Pericardium fibroblast (primary cell): Measurements from ENCODE around the gene SKOR2.

- RAMPAGE, long total RNA, result no peak
Observed at GRCh38 chr18:36960882-36961502, 132.1 kb downstream of the KIAA1328 start.

- RAMPAGE, long total RNA, result no peak
Observed at GRCh38 chr18:37485146-37485985, 80.2 kb downstream of the CELF4 start.

DNA sequence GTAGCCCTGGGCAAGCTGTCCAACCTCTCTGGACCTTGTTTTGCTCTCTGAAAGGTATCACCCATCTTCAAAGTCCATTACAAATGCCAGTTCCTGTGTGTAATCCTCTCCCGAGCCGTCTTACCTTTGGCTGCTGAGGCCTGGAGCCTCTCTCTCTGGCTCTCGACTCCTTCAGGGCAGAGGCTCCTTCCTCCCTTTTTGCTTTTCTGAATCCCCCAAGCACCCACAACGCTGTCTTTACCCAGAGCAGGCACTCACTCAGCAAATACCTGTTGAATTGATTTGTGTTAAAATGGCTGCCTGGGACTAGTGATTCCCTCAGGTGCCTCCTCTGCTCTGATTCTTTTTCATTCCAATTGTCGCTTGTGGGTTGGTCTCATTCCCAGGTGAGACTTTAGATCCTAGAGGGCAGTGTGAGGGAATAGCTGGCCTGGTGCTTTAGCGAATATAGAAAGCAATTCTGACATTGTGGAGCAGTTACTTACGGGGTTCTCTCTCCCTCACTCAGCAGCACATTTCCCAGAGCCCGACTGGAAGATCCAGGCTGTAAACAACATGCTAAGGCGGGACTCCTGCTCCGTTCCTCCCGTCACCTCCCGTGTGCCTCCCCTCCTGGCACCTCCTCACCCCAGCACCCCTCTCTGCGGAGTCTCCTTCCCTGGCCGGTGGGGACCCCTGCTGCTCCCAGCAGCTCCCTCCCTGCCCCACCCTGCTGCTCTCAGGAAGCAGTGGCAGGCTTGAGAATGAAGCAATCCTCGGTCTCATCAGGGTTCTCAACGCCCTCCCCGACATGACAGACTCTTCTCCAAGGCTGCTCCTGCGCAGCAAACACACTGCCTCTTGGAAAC, 27.1 kb downstream of the CELF4 start:
- RAMPAGE, long total RNA, result no peak

DNA sequence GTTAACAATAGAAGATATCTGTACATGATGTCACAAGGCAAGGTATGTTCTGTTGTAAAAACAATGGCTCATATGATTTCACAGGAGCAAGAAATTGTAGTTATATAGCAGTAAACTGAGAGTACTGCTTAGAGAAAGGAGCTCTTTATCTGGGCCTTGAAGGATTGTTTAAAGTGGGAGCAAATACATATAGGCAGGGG, 1159.8 kb upstream of the CELF4 start:
- RAMPAGE, long total RNA, result no peak

- RAMPAGE, long total RNA, result no peak
Observed at GRCh38 chr18:39648158-39648515, 2082.5 kb upstream of the CELF4 start.

GRCh38 chr18:41631967-41632553, 323.0 kb upstream of the PIK3C3 start:
- RAMPAGE, long total RNA, result no peak

DNA sequence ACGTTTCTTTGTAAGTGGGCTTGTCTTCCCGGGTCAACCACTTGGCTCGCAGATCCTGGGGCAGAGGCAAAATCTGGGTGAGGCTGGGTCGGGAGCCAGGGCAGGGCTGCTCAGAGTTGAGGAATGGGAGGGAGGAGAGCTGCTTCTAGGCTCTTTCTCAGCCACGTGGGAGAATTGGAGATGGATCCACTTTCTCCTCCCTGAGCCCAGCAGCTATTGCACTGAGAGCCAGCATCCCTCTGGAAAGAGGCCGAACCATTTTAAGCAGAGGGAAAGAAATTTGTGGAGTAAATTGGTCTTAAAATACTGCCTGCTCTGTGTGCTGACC, 344.2 kb downstream of the PIK3C3 start:
- RAMPAGE, long total RNA, result no peak

- RAMPAGE, long total RNA, result no peak
Observed at GRCh38 chr18:44507377-44508339, 173.0 kb upstream of the SETBP1 start.

GRCh38 chr18:44679903-44680743, 565 bp upstream of the SETBP1 start:
- RAMPAGE, long total RNA, result no peak

DNA sequence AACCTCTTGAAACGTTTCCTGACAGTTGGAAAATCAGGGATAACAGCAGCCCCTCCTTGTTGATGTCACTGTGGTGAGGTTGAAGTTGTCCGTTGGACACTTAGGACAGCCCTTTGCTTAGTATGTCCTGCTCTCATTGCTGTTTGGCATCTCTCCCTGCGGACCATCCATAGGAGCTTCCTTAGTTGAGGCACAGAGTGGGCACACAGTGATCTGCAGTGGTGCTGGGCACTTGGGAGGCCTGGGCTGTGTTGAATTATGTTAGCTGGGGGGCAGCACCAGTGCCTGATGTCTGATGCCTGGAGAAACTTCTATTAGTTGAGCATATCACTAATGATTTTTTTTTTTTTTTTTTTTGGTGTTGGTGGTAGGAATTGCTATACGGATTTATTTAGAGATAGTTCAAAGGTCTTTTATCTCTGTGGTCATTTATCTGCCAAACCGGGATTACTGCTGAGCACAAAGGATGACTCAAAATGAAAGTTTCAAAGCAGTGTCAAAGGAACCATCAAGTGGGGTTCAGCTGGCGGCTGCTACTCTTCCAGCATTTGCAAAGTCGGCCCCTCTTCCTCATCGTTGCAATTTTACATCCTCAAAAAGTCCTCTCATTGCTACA, 28.9 kb downstream of the SETBP1 start:
- RAMPAGE, long total RNA, result no peak

- RAMPAGE, long total RNA, result no peak
Observed at GRCh38 chr18:44719475-44720037, 38.9 kb downstream of the SETBP1 start.

DNA sequence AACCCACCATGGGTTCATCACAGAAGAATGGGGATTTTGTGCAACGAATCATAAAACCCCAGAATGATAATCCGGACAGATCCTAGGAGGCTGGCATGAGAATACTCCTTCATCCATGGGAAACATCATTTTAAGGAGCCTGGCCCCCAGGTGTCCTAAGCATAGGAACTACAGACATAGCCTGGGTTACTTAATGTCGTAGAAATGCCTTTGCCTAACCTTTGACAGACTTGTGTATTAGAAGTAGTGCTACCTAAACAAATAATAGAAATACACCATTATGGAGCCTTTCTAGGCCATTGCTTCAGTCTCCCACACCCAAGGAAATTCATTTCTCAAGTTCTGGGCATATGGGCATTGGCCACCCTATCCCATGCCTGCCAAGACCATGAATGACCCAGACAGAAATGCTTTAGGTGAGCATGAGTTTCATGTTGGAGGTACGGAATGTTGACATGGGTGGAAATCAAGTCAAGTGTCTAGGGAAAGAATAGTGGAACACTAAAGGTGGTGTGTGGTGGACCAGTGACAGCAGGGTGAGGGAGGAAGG, 72.6 kb downstream of the SETBP1 start:
- RAMPAGE, long total RNA, result no peak

DNA sequence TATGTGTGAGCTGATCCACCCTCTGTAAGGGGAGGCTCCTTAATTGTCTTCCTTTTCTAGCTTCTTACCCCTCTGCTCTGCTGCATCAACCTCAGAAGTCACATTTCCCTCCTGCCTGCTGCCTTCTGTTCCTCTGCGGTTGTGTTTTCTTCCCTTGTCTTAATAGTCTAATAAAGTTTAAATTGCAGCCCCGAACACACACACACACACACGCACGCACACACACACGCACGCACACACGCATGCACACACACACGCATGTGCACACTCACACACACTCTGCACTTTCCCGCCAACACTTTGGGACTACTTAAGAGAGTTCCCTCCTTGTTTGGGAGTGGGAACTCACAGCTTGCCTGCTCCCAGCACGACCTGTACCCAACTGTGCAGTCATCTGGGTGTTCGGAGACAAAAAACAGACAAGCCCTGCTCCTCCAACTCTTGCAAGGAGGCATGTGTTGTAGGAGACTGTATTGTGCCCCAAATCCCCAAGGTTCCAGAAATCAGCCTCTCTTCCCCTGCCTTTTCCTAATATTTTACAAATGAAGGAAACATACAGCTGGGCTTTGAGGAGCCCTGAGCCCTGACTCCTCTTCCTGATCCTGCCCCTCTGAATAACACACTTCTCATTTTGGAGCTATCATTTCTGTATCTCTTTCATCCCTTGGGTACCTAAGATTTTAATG, 99.2 kb downstream of the SETBP1 start:
- RAMPAGE, long total RNA, result no peak

DNA sequence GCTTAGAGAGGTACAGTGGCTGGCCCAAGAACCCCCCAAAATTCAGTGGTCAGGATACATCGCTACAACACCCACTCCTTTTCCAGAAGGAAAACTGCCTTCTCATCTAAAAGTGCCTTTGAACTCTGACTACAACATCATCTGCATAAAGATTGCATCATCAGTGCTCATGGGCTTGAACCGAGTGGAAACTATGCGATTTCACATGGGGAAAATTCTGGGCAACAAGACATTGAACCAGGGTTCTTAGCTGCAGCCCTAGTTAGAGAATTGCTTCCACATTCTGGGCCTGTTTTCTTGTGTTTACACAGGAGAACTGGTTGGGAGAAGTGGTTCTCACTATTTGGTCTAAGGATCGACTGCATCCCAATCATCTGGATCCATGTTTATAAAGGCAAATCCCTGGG, 294.5 kb upstream of the SLC14A2 start:
- RAMPAGE, long total RNA, result no peak

DNA sequence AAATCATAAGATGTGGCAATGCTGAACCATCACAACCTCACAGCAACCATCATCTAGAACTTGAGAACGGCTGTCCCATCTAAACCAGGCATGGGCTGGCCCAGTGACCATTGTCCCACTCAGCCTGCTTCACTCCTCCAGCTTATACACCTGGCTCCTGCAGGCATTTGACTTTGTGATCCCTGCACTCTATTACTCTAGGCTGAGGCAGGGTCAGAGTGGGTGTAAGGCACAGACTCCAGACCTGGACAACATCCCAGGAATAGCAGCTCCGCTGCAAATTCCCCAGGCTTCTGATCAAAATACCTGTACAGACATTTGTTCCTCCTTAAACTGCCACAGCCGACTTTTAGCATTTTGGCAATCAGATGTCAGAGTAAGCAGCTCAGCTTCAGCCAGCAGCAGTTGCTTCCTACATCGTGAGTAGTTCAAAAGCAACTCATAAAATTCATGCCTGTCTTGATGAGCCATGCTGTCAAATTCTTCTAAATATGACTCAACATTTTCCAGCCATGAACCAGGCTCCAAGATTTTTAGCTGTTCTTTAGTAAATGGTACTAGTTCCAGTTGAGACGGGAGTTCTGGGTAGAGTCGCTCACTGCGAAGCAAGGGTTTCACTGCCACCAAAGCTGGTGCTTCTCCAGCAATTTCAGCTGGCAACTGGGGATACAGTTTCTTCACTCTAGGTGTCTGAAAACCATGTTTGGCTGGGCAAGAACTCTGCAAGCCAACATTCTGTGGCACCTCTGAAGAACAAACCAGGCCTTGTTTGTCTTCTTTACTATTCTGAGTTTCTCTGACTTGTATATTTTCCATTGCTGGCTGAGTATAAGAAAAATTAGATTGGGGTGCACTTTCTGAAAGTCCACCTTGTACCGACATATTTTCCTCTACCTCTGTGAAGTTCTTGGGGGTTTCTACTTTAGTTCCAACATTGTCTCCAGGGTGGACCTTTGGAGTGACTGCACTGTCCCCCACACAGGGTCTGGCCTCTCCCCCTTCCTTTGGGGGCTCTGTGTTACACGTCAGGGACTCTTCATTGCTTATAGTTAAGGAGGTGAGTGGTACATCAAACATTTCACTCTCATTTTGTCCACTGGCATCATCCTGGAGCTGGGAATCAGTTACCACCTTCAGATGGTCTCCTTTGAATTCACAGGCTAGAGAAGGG, 12.7 kb downstream of the EPG5 start:
- RAMPAGE, long total RNA, result no peak

GRCh38 chr18:46152245-46152732, 21.5 kb upstream of the C18orf25 start:
- RAMPAGE, long total RNA, result no peak

DNA sequence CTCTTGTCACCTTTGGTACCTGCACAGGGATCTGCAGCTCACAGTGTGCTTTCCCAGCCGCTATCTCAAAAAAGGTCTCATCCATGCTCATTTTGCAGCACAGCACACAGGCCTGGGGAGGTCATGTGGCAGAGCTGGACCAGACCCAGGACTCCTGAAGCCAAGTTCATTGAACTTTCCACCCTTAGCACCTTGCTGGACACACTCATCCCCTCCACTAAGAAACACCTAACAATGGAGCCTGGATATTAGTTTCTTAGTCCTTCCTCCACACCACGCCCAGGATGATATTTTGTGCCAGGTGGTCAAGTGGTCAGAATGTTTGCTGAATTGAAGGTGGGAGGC, 43.1 kb upstream of the RNF165 start:
- RAMPAGE, long total RNA, result no peak

GRCh38 chr18:47251383-47251815, at the start of gene SKOR2:
TSS of gene SKOR2 (minus strand) at chr18:47251660.
- RAMPAGE, long total RNA, result no peak

GRCh38 chr18:47756360-47756787, 174.1 kb downstream of the SMAD2 start:
- RAMPAGE, long total RNA, result no peak

DNA sequence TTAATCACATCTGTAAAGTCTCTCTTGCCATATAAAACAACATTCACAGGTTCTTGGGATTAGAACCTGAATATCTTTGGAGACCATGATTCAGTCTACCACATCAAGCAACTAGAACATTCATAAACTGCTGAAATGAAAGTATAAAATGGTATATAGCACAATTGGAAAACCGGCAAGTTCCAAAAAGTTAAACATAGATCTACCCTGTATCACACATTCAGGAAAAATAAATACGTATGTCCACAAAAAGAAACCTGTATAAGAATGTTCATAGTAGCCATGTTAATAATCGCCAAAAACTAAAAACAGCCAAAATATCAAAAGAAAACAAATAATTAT, 23.5 kb downstream of the SMAD2 start:
- RAMPAGE, long total RNA, result no peak